Panc1 (cell line): ENCODE measurements around a stretch of chr6.

DNA sequence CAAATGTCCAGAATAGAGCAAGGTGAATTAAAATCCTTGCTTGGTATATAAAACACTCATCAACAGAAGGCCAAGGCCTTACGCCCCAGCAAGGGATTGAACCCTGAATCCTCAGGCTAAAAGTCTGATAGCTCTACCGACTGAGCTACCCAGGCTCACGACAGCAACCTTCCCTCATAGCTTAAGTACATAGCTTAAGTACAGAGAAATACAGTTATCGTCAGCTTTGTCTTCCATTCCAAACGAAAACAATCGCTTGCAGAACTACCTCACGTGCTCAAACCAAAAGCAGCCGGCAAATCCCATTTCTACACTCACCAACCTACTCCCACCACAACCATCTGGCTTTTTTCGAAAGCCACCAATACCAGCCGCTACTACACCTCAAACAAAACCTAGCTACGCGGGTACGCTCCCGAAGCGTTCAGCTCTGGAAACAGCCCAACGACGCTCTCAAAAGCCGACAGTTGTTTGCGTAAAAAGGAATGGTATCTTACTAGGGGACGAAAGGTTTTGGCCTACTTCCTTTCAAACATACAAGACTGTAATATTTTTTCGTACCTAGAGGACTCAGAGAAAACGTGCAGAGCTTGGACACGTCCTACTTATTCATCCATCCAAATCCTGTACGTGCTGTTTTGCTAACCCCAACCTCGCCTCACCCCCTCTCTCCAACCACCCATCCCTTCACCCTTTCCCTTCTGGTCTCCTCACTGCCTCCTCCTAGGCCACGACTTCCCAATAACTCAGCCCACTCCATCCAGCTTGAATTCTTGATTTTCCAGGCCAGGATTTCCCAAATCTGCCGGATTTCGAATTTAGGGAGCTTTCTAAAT is 106.2 kb upstream of the SCAND3 start:
- RRBS, 2 experiments: no CpG with 5 or more reads among the region's 28 CpGs

DNA sequence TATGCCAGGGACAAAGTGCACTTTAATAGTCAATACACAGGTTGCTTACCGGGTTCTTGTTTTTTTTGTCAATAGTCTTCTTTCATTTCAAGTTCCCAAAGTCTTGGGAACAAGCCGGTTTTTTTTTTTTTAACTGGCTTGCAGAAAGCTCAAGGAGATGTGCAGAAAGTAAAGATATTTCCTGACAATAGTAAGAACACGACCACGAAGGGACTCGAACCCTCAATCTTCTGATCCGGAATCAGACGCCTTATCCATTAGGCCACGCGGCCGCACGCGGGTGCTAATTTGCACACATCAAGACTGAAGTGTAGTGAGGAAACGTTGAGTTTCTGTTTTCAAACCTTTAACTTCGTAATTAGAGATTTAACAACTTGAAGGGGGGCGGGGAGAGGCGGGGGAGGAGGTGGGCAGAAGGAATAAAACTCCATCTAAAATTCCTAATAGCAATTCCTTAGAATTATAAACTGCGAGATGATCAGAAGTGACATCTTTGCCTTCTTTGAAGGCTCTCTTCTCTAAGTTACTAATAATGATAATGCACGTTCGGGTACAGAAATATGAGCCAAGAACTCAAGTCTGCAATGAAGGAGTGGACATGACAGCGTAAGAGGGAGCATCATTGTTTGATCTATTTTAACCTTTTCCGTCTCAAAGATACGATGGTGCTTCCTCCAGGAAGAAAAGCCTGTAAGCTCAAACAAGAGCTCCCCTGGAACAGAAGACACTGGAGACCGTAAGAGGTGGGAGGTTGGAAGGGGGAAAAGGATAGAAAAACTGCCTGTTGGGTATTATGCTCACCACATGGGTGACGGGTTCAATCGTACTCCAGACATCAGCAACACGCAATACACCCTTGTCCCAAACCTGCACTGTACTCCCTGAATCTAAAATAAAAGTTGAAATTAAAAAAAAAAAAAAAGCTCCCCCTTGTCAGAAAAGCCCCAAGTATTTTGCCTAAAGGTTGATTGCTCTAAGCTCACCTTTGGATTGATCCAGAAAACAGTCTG is 156.0 kb upstream of the SCAND3 start:
- RRBS, 2 experiments: 2 to 15% methylated on average over 1 to 2 of the region's 26 CpGs

GRCh38 chr6:28757312-28758049 is 166.3 kb downstream of the TRIM27 start:
- RRBS, 2 experiments: 18 to 31% methylated on average over 2 of the region's 34 CpGs

DNA sequence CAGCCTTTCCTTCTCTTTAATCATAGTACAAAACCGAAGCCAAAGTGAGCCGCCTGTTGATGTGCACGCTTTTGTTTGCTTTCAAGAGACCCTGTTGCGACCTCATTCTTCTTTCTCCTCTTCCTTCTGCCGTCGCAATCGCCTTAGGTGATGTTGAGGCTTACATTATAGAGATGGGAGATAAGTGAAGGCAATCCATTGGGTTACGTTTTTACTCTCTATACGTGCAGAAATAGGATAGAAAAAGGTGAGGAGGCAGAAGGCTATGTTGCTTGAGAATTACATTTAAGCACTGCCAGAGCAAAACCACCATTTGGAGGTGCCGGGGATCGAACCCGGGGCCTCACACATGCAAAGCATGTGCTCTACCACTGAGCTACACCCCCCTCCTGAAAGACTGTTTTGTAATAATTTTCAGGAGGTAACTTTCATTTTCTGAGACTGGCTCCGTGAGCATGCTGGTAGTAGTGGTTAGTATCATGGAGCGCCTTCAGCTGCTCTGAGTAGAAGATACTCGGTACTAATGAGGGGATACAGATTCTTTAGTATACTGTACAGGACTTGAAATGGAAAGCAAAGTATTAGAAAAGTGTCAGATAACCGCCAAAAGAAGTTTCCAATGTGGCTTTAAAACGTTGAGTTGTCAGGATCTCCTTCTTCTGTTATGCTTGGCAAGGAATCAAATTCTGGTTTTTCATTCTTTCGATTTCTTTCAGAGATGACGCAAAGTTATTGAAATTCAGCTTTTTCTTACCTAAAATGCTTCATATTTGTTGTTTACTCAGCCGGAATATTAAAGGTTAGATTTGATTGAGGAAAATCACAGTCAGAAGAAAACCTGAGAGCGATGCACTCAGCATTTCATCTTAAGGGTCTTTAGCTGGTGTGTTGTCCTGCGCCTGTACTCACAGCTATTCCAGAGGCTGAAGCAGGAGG is 165.5 kb downstream of the TRIM27 start:
- RRBS, 2 experiments: no CpG with 5 or more reads among the region's 22 CpGs

- RRBS, 2 experiments: no CpG with 5 or more reads among the region's 25 CpGs
These were observed 159.7 kb downstream of the TRIM27 start for GRCh38 chr6:28763896-28764606.

DNA sequence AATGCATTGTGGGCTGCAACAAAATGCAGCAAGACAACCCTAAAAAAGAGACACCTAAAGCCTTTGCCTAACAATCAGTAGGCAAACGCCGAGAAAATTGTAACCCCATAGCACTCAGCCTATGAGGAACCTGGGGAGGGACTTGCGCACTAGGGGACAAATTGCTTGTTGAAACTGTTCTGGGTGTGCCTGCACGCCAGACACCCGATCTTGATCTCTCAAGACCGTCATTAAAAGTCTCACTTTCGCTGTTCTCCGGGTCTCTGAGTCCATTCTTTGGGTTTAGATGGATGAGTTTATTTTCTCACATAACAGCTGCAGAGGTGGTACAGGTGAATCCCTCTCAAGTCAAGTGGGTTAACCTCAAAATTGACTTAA is 146.9 kb downstream of the TRIM27 start:
- RRBS, 2 experiments: no CpG with 5 or more reads among the region's 8 CpGs

- RRBS, 2 experiments: no CpG with 5 or more reads among the region's 14 CpGs
These were observed 106.6 kb downstream of the TRIM27 start for GRCh38 chr6:28817088-28817613.

DNA sequence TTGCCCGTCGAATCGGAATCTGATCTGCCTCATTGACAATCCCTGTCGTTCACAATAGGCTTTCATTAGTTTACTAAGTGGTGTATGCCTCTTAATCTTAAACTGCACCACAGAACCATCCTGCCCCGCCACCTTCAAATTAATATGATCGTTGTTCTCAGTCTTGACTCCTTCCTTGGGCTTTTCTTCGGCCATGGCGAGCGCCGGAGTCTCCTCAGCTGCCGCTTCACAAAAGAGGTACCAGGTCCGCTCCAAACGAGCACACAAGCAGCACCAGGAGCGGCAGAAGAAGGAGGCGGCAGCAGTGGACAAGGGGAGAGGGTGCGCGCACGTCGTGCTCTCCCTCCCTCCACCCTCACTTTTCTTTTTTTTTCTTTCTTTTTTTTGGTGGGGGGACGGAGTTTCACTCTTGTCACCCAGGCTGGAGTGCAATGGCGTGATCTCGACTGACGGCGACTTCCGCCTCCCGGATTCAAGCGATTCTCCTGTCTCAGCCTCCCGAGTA is 3.2 kb upstream of the GABBR1 start:
- RRBS, 2 experiments: no CpG with 5 or more reads among the region's 28 CpGs

- RRBS, 2 experiments: no CpG with 5 or more reads among the region's 5 CpGs
These were observed 36.2 kb downstream of the HLA-F start for GRCh38 chr6:29759470-29759860.

DNA sequence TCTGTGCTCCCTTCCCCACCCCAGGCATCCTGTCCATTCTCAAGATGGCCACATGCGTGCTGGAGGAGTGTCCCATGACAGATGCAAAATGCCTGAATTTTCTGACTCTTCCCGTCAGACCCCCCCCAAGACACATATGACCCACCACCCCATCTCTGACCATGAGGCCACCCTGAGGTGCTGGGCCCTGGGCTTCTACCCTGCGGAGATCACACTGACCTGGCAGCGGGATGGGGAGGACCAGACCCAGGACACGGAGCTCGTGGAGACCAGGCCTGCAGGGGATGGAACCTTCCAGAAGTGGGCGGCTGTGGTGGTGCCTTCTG is 53.2 kb upstream of the HLA-A start:
- RRBS, 2 experiments: no CpG with 5 or more reads among the region's 7 CpGs

- RRBS, 2 experiments: no CpG with 5 or more reads among the region's 16 CpGs
These were observed 38.3 kb downstream of the HLA-A start for GRCh38 chr6:29980570-29981032.

DNA sequence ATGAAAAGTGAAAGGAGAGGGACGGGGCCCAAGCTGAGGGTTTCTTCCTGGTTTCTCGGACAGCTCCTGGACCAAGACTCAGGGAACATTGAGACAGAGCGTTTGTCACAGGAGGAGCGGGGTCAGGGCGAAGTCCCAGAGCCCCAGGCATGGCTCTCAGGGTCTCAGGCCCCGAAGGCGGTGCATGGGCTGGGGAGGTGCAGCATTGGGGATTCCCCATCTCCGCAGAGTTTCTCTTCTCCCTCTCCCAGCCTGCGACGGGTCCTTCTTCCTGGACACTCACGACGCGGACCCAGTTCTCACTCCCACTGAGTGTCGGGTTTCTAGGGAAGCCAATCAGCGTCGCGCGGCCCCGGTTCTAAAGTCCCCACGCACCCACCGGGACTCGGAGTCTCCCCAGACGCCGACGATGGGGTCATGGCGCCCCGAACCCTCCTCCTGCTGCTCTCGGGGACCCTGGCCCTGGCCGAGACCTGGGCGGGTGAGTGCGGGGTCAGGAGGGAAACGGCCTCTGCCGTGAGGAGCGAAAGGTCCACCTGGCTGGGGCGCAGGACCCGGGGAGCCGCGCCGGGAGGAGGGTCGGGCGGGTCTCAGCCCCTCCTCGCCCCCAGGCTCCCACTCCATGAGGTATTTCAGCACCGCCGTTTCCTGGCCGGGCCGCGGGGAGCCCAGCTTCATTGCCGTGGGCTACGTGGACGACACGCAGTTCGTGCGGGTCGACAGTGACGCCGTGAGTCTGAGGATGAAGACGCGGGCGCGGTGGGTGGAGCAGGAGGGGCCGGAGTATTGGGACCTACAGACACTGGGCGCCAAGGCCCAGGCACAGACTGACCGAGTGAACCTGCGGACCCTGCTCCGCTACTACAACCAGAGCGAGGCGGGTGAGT is 54.6 kb upstream of the POLR1H start:
- RRBS, 2 experiments: 5 to 15% methylated on average over 3 to 8 of the region's 67 CpGs

- RRBS, 2 experiments: no CpG with 5 or more reads among the region's 1 CpG
These were observed 15.0 kb downstream of the TRIM31 start for GRCh38 chr6:30097920-30098294.

DNA sequence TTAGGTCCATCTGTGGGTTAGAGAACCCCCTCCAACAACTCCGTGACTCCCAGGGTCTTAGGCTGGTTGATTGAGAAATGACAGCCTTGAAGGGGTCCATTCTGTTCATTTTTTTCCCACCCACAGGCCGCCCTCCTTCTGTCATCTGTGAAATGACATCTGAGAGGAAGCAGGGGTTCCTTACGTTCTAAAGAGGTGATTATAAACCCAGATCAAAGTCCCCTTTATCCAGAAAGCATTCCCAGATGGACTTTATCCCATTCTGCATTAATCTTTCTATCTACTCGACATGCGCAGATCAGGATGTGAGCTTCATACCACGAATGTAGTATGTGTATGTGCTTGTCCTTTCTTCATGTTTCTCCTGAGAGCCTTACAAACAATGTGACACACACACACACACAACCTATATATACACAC is 5.9 kb downstream of the TRIM10 start:
- RRBS, 2 experiments: no CpG with 5 or more reads among the region's 6 CpGs

DNA sequence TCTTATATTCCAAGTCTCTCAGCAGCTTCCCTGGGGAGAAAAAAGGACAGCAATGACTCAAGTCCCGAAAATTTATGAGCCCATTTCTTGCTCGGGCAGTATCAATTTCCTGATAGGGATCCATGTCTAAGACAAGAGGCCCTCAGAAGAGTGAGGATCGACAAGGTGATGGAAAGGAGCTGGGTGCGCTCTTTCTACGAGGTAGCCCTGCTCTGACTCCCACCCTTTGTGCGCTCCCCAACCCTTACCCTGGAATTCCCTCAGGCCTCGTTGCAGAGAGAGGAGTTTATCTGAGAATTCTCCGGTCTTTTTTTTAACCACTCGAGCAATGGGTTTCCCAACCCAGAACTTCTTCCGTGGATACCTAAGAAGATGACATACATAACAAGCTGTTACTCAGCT is 24.0 kb downstream of the TRIM26 start:
- RRBS, 2 experiments: no CpG with 5 or more reads among the region's 10 CpGs

- RRBS, 2 experiments: no CpG with 5 or more reads among the region's 2 CpGs
These were observed 20.6 kb downstream of the TRIM26 start for GRCh38 chr6:30192485-30193079.

DNA sequence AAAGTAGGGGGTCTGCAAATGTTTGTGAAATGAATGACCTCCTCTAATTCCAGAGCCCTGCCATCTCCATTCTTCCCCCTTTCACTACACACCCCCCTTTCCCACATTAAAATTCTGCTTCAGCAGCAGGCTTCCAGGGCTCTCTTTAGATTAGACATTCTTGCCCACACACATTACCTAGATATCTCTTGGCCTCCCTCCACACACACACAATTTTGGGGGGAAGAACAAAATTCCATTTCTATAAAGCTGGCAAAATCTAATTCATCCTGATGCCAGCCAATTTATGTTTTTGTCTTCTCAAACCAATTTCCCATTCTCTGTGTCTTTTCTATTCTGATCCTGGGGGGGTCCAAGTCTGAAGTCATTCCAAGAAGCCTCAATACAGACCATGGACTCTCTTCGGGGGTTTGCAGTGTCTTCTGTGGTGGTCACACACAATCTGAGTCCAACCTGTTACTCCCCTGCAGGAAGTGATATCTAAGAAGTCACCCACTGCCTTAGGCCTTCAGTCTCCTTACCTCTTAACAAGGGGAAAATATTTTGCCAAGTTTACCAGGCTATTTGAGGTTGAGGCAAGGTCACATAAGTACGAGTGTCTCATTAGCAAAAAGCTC is 2.0 kb downstream of the TRIM26 start:
- RRBS, 2 experiments: no CpG with 5 or more reads among the region's 2 CpGs

- RRBS, 2 experiments: no CpG with 5 or more reads among the region's 3 CpGs
These were observed 9.2 kb upstream of the TRIM39 start for GRCh38 chr6:30317345-30318198.

- RRBS, 2 experiments: 2 to 6% methylated on average over 4 to 7 of the region's 79 CpGs
These were observed 575 bp downstream of the HLA-E start for GRCh38 chr6:30489630-30490538.